Jurkat, Clone E6-1 (cell line): ENCODE results near the genes LHFPL6 and FOXO1.

- RRBS: 100% methylated on average over 1 of the region's 9 CpGs
Observed at GRCh38 chr13:39395310-39395984, 207.5 kb downstream of the LHFPL6 start.

- RRBS: no CpG with 5 or more reads among the region's 8 CpGs
Observed at GRCh38 chr13:39586904-39587674, 15.9 kb downstream of the LHFPL6 start.

DNA sequence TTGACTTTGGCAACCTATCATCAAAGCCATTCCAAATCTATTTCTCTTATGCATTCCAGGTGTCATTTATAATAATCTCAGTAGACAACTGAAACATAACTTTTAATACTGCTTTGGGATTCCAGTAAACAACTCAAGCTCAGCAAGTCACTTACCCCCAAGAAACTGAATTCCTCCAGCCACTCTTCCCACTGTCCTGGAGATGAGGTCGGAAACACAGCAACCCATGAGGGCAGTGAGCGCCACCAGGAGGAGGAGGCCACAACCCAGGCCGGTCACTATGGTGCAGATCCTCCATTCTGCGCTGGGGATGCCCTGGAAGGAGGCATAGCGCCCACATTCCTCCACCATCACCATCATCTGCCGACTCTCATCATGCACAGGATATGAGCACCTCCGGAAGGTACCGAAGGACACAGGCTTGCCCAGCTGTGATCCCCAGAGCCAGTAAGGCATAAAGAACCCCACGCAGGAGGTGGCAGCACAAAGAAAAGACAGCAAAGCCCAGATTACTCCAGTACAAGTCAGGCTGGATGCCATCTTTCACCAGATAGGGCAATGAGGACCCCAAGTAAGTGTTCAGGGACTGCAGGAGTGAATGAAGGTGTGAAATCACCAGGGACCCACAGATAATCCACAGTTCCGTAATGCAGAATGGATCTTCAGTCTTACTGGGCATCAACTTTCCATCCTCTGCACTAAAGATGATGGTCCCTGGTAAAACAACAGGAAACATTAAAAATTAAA is 2.1 kb downstream of the LHFPL6 start:
- RRBS: no CpG with 5 or more reads among the region's 10 CpGs

DNA sequence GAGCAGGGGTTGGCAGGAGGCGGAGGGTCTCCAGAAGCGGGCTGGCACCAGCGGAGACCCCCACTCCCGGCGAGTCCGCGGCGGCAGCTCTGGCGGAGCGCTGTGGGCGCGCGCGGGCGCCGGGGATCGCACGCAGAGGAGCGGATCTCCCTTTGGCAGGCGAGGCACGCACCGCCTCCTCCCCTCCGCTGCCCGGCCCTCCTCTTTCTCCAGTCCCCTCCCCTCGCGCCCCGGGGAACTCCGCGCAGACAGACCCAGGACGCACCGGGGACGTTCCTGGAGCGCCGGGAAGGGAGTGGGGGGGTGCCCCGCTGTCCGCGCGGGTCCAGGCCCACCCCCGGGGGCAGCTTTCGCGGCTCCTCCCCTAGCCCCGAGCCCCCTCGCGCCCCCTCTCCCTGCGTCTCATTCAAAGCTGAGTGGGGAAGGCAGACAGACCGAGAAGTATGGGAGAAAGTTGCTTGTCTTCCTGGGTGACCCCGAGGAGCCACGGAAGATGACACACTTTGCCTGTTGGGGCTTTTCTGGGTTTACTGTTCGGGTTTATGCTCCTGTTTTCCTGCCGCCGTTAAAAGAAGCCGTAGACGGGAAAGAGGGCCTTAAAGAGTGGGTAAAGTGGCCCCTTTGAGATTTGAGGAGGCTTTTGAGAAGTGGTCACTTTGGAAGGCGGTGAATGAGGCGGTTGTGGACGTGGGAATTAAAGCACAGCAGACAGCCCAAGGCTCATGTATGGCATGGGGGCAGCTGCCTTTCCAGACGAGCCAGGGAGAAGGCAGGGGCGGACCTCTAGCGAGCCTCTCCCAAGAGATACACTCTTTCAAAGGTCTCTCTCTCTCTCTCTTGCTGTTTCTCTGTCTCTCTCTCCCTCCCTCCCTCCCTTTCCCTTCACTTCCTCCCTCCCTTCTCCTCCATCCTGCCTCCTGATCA is at the start of gene LHFPL6:
Gene LHFPL6 (minus strand): TSS at position 154 of the 924 bp plus-strand sequence.
- RRBS: 2% methylated on average over 32 of the region's 59 CpGs

GRCh38 chr13:39692482-39693339 is 37.2 kb downstream of the COG6 start:
- RRBS: no CpG with 5 or more reads among the region's 4 CpGs

- RRBS: no CpG with 5 or more reads among the region's 4 CpGs
Observed at GRCh38 chr13:40101580-40102501, 446.4 kb downstream of the COG6 start.

GRCh38 chr13:40172201-40172627 is 494.2 kb downstream of the FOXO1 start:
- RRBS: no CpG with 5 or more reads among the region's 31 CpGs

DNA sequence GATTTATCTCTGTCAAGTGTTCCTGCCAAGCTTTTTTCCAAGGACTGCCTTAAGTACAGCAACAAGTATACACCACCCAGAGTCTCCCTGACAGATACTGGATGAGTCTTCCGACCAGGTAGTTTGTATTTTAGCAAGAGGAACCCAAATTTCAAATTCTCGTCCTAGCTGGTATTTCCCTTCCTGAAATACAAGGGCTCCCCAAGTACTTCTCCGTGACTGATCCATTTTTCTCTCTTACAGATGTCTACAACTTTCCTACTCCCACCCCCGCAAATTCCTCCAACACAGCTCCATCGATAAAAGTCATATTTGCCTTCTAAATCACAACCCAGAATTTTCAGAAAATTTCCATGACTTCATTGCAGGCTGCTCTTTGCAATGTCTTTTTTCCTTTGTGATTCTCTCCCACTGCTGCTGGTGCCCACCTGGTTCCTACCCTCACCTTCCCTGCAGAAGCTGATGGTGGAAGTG is 313.3 kb downstream of the FOXO1 start:
- RRBS: no CpG with 5 or more reads among the region's 5 CpGs

- RRBS: no CpG with 5 or more reads among the region's 17 CpGs
Observed at GRCh38 chr13:40381894-40382484, 284.5 kb downstream of the FOXO1 start.

DNA sequence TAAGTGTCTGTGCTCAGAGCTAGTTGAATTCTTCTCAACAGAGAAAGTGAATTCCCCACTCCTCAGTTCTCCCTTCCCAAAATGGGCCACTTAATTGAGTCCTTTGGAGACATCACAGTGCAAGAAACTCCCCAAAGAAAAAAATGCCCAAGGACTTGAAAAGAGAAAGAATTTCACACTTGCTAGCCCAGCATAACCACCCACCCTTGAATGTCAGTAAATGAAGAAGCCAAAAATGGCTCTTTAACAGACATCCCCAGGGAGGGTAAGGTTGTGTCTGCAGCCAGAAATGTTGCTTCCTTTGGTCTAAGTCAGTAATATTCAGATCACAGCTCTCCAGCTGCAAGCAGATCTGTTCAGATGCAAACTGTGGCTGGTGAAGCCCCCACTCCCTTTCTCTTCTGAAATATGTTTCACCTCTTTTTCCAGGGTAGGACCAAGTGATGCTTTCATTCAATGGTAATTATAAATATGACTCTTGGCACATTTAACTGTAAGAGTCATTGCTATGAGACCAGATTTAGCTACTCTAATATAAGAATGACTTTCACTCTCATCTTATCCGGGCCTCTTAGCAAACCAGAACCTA is 234.4 kb downstream of the FOXO1 start:
- RRBS: no CpG with 5 or more reads among the region's 1 CpG

GRCh38 chr13:40494439-40494780 is 172.0 kb downstream of the FOXO1 start:
- RRBS: no CpG with 5 or more reads among the region's 3 CpGs

DNA sequence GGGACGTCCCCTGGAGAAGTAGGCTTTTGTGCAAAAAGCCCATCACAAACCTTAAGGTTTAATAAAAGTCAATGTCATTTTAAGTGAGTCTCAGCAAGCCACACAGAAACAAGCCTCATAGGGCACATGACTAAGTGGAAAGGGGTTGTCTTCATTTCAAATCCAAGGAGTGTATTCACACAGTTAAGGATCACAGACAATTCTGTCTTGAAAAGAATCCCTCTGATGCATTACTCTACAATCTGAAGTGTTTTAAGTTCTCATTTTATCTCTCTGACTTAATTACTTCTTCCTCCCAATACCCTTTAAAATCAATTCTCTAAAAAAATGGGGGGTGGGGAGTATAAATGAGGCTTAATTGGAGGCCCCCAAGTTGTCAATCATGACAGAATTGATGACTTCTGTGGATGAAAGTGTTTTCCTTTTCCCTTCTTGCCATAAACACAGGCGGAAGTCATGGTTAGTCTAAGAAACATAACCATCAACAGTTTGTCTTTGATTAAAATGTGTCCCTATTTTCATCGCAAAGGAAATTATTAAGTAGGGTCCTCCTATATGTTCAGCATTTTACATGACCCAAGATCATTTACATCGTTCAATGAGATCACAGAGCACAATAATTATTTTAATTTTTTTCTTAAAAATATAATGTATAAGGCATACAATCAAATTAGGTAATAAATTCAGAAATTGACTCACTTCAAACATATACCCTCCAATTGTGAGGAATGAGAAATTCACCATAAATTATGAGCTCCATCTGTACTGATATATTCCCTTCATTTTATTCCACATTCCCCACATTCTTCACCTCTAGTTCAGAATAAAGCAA is 17.2 kb downstream of the FOXO1 start:
- RRBS: no CpG with 5 or more reads among the region's 4 CpGs

DNA sequence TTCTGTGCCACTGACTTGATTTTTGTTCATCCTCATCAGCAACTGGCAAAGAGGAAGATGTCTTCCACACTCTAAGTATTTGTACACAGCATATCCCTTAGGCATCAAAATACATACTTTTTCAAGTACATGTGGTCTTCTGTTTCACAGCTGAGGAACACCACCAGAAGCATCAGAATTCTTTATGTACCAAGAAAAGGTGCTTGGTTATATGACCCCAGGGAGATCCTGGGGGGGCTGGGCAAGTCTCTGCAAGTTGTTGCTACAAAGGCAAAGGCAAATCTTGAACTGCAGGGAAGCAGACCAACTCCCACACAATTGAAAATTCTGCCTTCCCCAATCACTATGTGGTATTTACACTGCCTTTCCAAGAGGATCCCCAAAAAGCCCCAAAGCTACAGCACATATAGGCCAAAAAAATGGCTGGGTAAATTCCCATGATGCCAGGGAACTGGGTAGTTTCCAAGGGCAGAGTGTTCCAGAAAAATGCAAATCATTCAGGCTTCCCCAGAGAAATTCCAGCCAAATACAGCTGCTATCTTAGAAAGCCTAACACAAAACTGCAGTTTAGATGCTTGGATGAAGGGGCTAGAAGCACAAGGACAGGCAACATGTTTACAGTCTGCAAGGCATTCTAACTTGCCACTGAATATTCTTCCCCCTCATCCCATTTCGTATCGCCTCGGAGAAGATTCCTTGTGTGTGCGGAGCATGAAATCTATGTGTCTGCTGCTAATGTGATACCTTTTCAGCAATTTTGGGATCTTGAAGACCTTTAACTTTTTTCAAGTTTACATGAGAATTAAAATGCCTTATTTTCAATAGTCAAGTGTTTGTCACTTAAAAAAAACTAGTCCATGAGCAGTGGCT is 6.3 kb downstream of the FOXO1 start:
- RRBS: no CpG with 5 or more reads among the region's 4 CpGs

DNA sequence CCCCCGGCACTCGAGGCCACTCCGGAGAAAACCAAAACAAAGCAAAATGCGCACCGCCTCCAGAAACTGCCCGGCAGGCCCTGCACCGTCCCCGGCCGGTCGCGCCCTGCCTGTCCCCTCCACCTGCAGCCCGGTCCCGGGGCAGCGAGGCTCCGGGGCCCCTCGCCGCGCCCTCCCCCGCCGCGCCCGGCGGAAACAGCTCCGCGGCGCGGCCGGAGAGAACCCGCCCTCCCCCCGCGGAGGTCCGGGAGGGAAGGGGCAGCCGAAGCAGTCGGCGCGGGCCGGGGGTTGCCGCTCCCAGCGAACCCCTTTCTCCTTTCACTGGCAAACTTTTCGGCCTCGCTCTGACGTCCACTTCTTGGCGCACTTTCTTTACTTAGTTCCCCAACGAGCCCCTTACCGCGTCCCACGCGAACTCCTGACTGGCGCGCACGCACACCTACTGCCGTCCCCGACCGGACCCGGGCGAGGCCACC is 1.4 kb downstream of the FOXO1 start:
- RRBS: 15% methylated on average over 13 of the region's 56 CpGs

DNA sequence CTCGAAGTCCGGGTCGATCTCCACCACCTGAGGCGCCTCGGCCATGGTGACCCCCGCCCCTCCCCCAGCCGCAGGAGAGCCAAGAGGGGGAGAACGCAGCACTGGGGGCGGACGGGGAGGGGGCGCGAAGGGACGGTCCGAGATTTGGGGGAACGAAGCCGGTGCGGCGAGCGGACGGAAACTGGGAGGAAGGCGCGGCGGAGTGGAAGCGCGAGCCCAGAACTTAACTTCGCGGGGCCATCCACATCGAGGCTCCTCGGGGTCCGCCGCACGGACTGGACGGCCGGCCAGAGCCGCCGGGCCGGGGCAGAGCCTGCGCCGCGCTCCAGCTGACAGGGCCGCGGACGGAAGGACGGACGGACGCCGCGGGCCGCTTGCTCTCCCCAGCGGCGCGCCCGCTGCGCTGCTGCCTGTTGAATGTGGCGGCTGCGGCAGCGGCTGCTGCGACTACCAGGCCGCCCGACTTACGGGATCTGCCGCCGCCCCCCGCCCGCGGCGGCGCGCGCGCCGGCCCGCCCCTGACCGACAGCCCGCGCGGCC is at the start of gene FOXO1:
Gene FOXO1 (minus strand): TSS at position 474 of the 540 bp plus-strand sequence.
- RRBS: 2% methylated on average over 6 of the region's 77 CpGs

GRCh38 chr13:40780662-40781327 is 8.6 kb upstream of the SLC25A15 start:
- RRBS: no CpG with 5 or more reads among the region's 16 CpGs

GRCh38 chr13:41461530-41462153 is 4.3 kb downstream of the RGCC start:
- RRBS: no CpG with 5 or more reads among the region's 3 CpGs

- RRBS: no CpG with 5 or more reads among the region's 6 CpGs
Observed at GRCh38 chr13:41554860-41555414, 97.6 kb downstream of the RGCC start.